ENCODE measurements around a stretch of chr3.

- PRO-cap, result no peak
Observed at GRCh38 chr3:14403940-14404609, 1.7 kb downstream of the SLC6A6 start.

- PRO-cap, result no peak
Observed at GRCh38 chr3:14405865-14406370, 3.5 kb downstream of the SLC6A6 start.

- PRO-cap, result no peak
Observed at GRCh38 chr3:14415265-14415856, 13.0 kb downstream of the SLC6A6 start.

- PRO-cap, result no peak
Observed at GRCh38 chr3:14440134-14441005, 38.0 kb downstream of the SLC6A6 start.

DNA sequence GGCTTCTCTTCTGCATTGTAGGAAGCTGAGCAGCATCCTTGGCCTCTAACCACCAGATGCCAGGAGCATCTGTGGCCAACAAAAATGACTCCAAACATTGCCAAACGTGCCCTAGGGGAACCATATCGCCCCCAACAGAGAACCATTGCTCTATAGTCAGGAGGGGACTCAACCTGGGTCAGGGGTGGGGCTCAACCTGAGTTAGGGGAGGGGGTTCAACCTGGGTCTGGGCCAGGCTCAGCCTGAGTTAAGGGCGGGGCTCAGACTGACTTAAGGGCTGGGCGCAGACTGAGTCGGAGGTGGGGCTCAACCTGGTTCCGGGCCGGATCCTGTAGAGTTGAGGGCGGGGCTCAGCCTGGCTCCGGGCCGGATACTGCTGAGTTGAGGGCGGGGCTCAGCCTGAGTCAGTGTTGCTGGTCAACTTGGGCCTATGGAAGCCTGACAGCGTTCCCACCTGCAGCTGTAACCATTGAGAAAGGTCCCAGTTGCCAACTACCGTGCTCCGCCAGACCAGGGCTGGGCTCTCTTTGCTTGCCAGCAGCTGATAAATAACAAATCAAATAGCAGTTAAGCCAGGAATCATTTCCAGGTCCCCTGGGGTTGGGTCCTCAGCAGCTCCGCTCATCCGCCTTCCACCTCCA lies 7.6 kb downstream of the GRIP2 start:
- PRO-cap, result no peak

DNA sequence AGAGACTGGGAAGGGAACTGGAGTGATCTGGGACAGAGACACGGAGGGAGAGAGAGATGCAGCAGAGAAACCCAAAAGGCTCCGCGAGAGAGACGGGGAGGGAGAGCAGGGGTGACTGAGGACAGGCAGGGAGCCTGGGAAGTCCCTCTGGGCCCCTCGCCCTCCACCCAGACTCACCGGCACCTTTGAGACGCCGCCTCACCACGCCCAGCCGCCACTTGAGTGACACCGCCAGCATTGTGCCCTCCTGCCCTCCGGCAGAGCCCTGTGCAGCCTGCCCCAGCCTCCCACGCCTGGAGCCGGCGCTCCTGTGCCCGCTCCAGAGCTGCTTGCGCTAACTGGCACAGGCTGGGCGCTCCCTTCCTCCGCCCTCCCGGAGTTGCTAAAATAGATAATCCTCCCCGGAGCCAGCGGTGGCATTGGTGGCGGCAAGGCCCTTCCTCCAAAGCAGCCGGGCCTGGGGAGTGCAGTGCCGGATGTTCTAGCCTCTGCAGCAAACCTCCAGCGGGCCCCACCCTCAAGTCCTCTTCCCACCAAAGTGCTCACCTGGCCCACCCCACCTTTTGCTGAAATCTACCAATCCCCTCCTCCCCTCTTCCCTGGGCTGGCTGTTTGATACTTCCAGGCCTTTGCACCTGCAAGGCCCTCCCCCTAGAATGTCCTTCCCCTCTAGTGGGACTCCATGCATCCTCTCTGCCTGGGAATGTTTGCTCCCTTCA lies 15.7 kb upstream of the GRIP2 start:
- PRO-cap, result no peak

- PRO-cap, result no peak
Observed at GRCh38 chr3:14601928-14602562, 49.5 kb upstream of the CCDC174 start.

DNA sequence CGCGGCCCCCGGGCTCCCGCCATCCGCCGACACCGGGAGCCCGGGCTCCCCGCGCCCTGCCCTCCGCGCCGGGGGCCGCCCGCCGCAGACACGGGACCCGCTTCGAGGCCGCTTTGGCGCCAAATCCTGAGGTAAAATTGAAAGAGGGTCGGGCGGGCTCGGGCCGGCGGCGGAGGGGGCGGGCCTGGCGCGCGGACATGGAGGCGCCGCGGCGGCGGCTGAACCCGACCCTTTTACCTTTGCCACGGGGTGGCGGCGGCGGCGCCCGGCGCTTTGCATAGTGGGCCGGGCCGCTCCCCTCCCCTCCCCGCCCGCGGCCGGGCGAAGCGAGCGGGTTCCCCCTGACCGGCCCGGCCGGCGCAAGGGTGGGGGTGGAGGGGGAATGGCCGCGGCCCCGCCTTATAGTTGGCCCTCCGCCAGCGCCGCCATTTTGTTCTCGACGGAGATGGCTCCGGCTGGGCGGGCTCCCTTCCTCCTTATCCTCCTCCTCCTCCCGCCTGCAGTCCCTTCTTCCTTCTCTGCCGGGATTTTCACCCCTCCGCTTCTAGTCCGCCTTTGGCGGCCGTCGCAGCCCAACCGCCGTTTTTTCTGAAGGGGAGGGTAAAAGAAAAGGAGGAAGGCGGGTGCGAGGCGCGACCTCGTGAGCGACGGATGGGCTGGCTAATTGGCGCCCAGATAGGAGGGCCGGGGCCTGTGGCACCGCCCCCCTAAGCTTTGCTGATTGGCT lies 556 bp downstream of the NR2C2 start:
- PRO-cap, result bidirectional peak, plus-strand start at position 172 of the sequence, minus-strand start at position 31 of the sequence; bidirectional peak, plus-strand start at position 433 of the sequence, minus-strand start at position 235 of the sequence; bidirectional peak, plus-strand start outside the sequence, minus-strand start at position 590 of the sequence

- PRO-cap, result bidirectional peak, plus-strand start at chr3:14948525, minus-strand start at chr3:14948365; bidirectional peak, plus-strand start at chr3:14948676, minus-strand start at chr3:14948700
Observed at GRCh38 chr3:14948503-14949084, 1.2 kb downstream of the NR2C2 start.

DNA sequence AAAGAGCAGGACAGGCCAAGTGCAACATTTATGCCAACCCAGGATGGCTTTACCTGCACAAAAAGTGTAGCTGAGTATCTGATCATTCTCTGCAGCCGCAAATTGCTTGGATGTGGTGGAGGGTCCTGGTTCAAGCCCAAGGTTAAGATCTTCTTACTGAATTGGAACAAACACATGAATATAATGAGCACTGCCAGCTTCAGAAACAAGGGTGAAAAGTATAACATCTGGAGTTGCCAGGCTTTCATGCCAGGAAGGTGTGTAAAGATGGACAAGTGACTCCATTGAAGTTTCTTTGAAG lies 11.8 kb upstream of the MRPS25 start:
- PRO-cap, result no peak

DNA sequence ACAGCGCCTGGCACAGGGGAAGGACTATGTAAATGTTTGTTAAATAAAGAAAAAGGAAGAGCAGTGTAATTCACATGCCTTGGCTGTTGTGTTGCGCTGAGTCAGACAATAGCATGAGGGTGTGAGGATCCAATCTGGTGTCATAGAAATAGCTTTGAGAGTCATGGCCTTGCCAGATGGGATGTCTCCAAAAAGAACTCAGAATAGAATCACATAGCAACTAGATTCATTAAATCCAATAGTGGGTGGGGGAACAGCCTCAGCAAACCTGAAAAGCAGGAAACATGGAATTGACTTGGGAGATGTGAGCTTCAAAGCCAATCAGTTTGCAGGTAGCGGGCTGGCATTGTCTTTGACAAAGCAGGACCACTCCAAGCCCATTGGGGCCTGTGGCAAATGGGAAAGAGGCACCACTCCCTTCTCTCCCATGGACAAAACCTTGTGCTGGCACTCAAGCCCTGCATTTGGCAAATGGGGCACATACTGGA lies 4.0 kb upstream of the RBSN start:
- PRO-cap, result no peak

DNA sequence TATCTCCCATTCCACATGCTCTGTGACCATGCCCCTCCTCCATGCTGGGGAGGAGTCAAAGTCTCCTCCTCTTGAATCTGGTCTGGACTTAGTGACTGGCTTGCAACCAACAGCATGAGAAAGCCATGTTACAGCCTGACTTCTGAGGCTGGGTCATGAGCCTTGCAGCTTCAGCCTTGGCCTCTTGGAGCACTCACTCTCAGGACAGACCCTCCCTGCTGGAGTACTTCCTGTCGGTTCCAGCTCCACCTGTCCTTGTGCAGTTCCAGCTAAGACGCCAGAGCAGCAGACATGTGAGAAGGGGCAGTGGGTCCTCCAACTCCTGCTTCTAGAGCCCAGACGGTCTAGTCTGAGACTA lies 49.7 kb upstream of the RBSN start:
- PRO-cap, result no peak

DNA sequence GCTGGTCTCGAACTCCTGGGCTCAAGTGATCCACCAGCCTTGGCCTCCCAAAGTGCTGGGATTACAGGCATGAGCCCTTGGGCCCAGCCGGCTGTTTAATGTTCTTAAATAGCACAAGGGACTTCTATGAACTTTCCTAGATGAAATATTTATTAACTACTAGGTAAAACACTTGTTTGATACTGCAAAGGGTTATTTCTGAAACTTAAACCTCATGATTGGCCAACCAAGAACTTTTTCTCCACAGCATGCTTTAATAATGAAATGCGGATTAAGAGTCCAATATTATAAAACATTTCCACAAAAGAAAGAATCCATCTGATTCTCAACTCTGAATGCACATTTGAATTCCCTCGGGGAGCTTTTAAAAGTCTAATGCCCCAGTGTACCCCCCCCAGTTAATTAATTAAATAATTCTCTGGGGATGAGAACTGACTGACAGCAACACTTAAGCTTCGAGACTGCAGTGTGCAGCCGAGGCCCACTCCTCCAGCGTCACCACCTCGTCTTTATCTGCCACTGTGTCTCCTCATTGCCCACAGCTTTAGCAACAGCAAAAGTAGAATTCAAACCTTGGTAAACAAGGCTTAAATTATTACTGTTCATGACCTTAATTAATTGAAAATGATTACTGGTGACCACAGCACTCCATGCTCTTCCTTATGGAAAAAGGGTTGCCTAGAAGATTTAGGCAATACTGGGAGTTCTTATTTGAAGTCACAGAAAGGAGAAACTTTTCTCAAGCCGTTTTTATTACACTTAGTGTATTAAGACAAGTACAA lies 48.3 kb downstream of the CAPN7 start:
- PRO-cap, result unidirectional peak, plus-strand start at position 454 of the sequence

DNA sequence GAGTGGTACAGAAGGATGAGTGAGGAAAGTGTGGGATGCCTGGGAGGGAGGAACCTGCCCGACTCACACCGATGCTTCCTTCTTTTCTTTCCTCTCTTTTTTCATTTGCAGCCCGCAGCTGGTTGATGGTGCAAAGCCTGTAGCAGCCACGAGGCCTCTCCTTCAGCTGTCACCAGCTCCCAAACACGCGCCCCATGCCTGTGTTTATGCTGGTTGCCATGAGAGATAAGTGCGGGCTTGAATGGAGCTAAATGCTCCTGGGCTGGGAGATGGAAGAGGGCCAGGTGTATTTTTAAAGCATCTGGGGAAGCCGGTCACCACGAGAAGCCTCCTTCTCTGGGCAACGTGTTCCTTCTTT lies 9.4 kb downstream of the COLQ start:
- PRO-cap, result no peak

DNA sequence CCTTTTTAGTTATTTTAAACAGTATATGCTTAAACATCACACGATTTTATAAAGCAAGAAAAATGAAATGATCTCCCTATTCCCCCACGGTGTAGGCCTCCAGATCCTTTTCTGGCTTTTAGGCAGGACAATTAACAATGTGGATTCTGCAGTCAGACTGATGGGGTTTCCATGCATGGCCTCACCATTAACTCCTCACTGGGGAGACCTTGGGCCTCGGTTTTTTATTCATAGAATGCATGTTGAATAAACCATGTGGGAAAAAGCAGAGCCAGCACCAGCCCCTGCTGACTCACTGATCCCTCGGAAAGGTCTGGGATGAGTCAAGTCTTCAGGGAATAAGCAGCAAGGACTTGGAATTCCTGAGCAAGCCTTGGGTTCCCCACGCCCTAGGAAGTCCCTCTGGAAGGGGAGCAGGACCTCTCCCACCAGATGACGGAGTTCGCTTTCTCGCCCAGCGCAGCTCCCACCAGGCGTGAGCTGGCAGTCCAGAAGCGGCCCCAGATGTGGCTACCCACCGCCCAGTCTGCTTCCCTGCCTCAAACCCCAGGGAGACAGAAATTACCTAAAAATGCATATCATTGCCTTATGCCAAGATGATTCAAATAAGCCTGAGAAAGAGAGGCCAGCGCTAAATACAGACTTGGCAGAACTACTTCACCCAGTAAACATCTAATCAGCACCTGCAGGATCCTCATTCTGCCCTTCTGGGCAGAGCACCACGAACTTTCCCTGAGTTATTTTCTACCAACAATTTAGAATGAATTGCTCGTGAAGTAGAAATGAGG lies 45.4 kb downstream of the BTD start:
- PRO-cap, result no peak

GRCh38 chr3:15756266-15757158 lies 41.3 kb downstream of the ANKRD28 start:
- PRO-cap, result no peak

- PRO-cap, result no peak
Observed at GRCh38 chr3:15768571-15769516, 28.9 kb downstream of the ANKRD28 start.

- PRO-cap, result no peak
Observed at GRCh38 chr3:15781259-15782062, 16.3 kb downstream of the ANKRD28 start.

DNA sequence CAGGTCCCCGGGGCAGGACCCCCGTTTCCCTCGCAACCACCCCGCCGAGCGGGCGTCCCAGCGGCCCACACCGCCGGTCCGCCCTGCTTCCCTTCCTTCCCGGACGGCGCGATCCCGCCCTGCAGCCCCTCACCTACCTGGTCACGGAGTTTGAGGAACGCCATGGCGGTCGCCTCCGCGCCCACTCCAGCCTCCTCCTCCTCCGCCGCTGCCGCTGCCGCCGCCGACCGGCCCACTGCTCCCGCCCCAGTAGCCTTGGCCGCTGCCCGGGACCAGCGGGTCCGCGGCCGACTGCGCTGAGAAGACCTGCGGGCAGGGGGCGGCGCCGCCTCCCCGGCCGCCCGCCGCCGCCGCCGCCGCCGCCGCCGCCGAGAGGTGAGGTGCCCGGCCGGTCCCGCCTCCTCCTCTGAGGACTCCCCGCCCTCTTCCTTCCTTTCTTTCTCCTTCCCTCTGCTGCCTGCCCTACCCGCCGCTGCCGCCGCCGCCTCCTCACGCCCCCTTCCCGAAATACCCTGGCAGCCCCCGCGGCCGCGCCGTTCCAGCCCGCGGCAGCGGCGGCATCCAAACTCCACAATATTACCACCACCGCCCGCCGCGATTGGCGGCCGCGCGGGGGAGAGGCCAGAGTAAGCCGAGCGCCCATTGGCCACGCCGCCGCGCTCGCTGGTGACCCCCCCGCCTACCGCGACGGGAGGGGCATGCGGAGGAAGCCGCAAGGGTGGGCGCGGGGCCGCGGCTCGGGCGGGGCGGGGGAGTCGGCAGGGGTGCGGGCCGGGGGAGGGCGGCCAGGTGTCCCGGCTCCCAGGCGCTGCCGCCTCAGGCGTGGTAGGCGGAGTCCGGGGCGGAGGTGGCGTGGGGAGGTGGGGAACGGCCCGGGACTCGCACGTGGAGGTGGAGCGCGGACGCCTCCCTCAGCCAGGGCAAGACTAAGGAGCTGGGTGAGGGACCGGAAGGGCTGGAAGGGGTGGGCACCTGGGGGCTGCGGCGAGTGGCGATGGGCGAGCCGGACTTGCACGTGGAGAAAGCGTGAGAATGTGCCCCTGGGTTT lies 61.8 kb upstream of the ANKRD28 start:
- PRO-cap, result bidirectional peak, plus-strand start at position 701 of the sequence, minus-strand start at position 572 of the sequence

GRCh38 chr3:15903107-15903614 lies 105.4 kb upstream of the ANKRD28 start:
- PRO-cap, result no peak

Measured in type B pancreatic cell (in vitro differentiated cells).